PC-3 (cell line): Measurements from ENCODE around the gene RSPH10B.

GRCh38 chr7:4748087-4748327, 27.4 kb upstream of the AP5Z1 start:
- RAMPAGE, long total RNA: no peak

DNA sequence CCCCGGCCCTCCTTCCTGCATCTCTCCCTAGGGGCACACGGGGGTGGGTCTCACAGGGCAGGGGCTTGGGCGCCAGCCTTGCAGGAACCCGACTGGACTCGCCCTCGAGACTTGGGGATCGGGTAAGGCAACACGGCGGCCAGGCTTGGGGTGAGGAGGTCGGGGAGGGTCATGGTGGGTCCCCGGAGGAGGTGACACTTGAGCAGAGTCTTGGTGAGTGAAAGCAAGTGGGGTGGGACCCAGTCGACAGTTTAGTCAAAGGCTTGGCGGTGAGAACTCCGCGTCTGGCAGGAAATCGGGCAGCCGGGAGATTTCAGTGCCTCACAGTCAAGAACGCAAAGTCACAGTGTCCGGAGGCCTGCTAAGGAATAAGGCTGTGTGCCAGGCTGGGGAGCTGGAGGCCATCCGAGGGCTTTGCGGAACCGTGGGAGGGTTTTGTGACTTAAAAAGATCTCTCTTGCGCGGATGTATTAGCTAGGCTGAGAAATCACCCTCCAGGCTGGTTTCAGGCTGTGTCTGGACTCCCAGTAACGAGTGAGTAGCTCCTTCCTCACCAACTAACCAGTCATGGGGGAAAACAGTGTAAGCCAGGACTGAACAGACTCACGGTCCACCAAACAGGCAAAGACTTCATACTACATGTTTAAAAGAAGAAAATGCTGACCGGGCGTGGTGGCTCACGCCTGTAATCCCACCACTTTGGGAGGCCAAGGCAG, 509 bp downstream of the AP5Z1 start:
- RAMPAGE, long total RNA: no peak

DNA sequence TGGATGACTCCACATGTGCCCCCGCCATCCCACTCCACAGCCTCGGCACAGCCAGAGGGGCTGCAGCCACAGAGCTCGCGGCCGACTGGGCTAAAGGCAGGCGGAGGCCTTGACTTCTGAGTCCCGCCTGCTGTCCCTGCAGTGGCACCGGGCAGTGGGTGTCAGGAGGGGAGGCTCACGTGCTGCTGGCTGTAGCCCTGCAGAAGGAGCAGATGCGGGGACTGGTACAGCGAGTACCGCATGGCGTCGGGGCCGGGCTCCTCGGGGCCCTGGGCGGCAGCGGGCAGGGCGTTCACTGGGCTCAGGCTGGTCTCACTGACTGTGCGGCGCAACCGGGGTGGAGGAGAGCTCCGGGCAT, 25.7 kb downstream of the PAPOLB start:
- RAMPAGE, long total RNA: no peak

DNA sequence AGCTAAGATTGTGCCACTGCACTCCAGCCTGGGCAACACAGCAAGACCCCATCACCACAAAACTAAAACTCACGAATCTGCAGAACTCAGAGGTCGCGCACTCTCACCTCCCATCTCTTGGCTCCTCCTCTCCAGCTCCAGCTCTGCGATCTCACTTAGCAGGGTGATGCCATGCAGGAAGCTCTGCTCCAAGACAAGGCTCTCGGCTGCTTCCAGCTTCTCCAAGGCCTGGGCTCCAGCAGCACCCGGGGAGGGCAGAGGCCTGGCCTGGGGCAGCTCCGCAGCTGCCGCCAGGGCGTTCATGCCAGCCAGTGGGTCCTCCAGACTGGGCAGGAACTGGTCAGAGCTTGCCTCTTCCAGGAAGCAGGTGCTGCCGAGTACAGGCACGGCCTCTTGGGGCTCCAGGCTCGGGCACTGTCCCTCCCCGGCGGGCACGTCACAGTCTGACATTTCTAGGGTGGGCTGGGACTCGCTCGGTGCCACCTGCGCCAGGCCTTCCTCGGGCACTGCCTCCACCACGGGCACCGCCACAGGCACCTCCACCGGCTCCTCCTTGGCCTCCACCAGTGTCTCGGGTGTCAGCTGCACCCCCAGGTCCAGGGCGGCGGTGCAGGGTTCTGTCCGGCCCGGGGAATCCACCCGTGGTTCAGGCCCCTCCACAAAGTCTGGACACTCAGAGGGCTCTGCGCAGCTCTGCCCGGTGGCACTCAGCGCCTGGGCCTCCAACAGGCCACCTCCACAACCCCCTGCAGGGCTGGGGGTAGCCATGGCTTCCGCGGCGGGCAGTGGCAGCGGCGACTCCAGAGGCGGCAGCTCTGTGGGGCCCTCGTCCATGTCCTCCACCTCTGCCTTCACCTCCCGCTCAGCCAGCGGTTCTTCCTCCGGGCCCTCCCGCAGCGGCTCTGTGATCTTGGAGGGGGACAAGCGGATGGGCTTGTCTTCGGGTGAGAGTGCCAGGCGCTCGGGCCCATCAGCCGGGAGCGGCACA, 53.1 kb downstream of the TNRC18 start:
- RAMPAGE, long total RNA: no peak

- RAMPAGE, long total RNA: no peak
Measured at GRCh38 chr7:5528928-5529487, 1.4 kb downstream of the ACTB start.

DNA sequence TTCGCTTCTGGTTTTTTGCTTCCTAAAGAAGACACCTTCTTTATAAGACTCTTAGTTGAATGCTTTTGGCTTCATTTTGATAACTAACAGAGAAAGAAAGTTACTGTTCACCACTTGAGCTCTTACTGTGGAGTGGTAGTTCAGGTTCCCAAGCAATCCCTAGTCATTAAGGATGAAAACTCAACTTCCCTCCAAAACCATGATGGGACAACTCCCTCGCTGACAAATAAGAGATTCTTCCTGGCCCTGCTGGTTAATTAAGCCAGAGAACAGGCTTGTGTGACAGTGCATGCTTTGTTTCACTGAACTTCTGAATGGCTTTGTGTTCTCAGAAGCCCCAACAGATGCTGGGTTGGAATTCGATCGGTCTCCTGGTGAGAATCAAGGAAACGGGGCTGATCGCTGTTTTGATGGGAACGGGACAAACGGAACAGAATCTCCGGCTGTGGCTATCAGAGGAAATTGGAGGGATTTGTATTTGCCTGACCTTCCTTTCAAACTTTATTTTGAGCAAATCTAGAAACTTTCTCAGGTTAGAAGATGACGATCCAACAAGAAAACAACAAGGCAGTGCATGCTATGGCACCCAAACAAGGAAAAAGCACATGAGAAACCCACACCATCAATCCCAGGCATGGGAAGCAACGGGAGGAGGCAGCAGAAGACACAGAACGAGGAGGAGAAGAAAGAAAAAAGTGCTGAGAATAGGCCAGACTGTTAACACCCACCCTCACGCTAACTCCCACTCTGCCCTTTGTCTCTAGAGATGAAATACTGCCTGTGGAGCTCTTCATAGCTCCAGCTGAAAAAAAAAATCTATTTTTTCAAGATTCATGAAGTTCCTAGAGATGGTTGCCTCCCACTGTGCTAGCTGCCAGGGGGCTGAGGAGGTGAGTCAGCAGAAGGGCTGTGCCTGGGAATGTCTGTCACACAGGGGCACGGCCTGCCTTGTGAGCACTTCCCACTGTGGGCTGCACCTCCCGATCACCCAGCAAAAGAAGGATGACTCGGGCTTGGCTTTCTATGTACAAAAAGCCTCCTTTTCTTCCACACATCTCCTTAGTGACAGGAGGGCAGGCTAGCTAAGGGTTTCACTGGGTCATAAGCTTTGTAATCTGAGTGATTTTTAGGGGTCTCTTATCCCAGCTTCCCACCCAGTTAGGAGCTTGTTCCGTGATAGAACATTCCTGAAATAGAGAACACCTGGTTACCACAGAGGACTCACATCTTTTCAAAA, 44.1 kb downstream of the FSCN1 start:
- RAMPAGE, long total RNA: no peak

DNA sequence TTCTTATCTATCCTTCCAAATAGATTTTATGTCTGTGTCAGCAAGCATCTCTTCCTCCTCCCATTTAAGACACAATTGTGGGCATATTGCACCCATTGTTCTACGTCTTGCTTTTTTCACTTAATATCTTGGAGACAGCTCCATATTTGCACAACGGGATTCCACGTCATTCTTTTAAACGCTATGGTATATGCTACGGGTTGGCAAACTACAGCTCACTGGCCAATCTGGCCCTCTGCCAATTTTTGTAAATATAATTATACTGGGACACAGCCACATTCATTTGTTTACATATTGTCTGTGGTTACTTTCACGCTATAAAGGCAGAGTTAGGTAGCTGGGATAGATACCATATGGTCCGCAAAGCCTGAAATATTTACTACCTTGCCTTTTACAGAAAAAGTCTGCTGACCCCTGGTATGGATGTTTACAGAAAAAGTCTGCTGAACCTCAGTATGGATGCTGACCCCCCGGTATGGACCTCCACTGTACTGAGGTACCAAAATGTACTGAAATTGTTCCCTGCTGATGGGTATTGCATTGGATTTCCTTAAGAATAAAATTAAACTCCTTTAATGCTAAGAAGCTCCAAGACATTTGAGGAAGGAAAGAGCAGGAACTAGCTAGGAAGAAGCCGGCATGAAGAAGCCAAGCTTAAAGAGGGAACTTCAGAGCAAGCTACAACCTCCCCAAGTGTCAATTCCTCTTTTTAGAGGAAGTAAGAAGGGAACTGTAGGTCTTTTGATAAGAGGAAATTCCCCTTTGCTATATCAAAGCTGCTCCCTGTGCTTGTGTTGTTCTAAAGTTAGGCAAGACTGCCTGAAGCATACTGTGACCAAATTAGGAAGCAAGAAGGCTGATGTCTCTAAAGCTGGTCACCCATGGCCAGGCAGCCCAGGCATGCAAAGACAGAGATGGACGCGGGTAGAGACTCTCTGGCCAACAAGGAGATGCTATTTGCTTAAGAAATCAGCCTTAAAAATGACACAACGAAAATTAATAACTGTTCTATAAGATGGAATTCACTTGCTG, 88.2 kb downstream of the RNF216 start:
- RAMPAGE, long total RNA: no peak

GRCh38 chr7:5696262-5696665, 85.2 kb downstream of the RNF216 start:
- RAMPAGE, long total RNA: no peak

DNA sequence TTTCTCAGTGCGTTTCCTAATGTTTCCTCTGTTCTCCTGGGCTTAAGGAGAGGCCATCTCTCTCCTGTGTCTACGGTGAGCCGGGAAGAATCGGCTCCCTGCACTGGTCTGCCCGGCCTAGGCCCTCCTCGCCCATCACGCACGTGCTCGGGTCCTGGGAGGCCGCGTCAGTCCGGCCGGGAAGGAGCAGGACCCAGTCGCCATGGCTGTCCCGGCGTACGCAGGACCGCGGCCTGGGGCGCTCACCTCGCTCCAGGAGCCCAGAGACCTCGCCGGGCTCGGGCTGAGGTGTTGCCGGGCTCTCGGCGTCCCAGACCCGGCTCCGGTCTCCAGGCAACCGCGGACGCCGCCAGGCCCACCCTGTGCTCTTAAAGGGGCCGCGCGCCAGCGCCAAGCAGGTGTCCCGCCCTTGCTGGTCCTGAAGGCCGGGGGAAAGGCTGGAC, at the start of gene RSPH10B:
TSS of gene RSPH10B (minus strand) at position 318 of the 443 bp plus-strand sequence.
- RAMPAGE, long total RNA: no peak

GRCh38 chr7:6015165-6015375, 6.0 kb downstream of the AIMP2 start:
- RAMPAGE, long total RNA: no peak

GRCh38 chr7:6055345-6055734, 3.6 kb downstream of the EIF2AK1 start:
- RAMPAGE, long total RNA: no peak

DNA sequence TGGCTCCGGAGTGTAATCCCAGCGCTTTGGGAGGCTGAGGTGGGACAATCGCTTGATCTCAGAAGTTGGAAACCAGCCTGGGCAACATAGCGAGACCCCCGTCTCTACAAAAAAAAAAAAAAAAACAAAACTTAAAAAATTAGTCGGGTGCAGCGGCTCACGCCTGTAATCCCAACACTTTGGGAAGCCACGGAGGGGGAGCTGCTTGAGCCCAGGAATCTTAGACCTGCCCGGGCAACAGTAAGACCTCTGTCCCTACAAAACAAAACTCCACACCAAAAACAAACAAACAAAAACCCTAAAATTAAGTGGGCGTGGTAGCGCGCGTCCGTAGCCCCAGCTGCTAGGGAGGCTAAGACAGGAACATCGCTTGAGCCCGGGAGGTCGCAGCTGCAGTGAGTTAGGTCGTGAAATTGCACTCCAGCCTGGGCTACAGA, 1.1 kb upstream of the USP42 start:
- RAMPAGE, long total RNA: no peak

DNA sequence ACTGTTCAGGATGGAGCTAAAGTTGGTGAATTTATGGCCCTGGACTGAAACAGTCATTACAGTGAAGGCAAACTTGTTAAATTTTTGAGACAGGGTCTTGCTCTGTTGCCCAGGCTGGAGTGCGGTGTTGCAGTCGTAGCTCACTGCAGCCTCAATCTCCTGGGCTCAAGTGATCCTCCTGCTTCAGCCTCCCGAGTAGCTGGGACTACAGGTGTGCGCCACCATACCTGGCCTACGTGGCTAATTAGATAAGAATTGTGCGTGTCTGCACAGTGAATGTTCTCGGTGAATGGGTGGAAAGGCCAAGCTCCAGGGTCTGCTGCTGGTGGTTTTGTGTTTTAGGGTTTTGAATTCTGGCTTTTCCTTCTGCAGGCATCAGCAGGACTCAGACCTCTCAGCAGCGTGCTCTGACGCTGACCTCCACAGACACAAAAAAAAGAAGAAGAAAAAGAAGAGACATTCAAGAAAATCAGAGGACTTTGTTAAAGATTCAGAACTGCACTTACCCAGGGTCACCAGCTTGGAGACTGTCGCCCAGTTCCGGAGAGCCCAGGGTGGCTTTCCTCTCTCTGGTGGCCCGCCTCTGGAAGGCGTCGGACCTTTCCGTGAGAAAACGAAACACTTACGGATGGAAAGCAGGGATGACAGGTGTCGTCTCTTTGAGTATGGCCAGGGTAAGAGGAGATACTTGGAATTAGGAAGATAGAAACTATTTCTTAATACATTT, 51.8 kb downstream of the USP42 start:
- RAMPAGE, long total RNA: no peak

GRCh38 chr7:6167125-6167724, 62.5 kb downstream of the USP42 start:
- RAMPAGE, long total RNA: no peak

DNA sequence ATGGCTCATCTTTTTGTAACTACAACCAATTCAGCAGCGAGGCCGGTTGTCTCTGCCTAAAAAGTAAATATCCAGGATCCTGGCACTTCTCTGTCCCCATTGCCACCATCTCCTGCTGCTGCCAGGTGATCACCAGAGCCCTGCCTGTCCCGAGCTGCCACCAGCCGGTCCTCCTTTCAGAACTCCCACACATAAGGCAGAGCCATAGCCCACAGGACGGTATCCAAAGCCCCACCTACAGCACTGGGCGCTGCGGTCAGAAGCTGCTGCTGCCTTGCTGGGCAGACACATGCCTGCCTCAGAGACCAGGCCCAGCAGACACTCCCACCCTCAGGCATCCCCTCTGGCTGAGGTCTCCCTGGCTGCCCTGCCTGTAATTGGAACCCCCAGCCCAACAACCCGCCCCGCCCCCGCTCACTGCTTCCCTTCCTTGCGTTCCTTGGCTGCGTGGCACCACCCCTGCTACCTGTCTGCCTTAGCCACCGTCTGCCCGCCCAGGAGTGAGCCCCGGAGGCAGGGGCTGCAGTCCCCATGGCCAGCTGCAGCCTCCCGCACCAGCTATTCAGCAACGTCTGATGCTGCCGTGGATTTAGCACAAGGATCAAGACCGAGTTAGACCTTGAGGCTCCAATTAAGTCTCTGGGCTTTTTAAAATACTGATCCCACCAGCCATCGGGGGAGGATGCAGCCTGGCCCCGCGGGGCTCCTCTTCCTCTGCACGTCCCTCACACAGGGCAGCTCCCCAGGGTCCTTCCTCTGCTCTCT, 67.0 kb downstream of the USP42 start:
- RAMPAGE, long total RNA: no peak

GRCh38 chr7:6228185-6228820, 44.1 kb downstream of the CYTH3 start:
- RAMPAGE, long total RNA: no peak

- RAMPAGE, long total RNA: no peak
Measured at GRCh38 chr7:6338458-6339243, 10.1 kb downstream of the FAM220A start.

GRCh38 chr7:6401660-6402093, 27.4 kb downstream of the RAC1 start:
- RAMPAGE, long total RNA: no peak

DNA sequence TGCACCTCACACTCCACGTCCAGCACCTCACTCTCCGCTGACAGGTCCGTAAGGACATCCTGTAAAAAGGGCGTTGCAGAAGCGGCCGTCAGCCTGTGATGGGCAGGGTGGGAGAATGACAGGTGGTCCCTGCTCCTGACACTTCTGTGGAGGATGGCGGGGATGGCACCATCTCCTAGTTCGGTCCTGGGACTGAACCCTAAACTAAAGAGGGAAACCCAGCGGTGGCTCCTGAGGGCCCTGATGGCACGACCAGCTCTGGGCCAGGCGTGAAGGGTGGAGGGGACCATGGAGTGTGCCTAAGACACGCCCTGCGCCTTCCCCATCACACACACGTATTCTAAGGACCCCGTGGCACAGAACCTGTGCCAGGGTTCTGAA, 26.0 kb downstream of the DAGLB start:
- RAMPAGE, long total RNA: no peak

- RAMPAGE, long total RNA: no peak
Measured at GRCh38 chr7:6690884-6691696, 15.7 kb downstream of the ZNF12 start.